Ileum (tissue), 1 donor: ENCODE measurements around a stretch of chr5.

GRCh38 chr5:80656257-80656689, 1.5 kb upstream of the DHFR start:
- PRO-cap: no peak

- PRO-cap: no peak
Measured at GRCh38 chr5:81234062-81234643, 1.0 kb downstream of the CKMT2 start.

GRCh38 chr5:81254796-81255538, 21.8 kb downstream of the CKMT2 start:
- PRO-cap: no peak

DNA sequence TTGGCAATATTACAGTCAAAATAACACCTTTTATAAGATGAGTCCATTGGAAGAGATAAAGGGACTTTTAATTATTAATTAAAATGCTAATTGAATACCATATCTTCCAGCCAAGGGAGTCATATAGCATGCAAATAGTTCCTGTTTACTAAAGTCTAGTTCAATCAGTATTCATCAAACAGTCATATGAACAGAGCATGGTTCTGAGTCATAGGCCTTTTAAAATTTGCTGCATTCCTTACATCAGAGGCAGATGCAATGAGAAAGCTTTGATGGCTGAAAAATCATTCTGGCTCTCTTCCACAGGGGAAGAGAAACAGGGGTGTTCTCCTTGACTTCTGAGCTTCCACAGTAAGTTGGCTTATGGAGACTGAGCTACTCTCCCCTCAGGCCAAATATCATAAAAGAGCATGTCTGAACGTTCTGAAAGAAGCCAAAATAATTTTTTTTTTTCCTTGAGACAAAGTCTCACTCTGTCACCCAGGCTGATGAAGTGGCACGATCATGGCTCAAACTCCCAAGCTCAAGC, 32.6 kb upstream of the ZCCHC9 start:
- PRO-cap: no peak

DNA sequence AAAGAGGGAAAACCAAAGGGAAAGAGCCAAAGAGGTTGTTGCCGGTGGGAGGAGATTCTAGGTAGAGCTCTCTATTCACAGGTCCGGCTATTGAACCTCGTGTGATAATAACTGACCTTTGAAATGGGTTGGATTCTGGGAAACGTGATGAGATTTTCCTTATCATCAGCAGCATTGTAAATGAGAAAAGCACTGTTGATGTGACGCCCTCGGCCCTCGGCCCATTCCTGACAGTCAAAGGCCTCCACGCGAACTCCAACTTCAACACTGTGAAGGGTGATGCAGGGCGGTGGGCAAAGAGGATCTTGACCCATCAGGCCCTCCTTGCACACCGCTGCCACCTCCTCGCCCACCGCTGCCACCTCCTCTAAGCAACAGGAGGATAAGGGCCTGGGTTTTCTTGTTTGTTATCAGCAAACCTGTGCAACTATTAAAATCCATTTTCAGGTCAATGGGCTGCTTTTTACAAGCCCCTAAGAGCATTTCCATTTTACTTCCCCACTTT, 43.4 kb downstream of the ZCCHC9 start:
- PRO-cap: bidirectional peak, plus-strand start at position 224 of the sequence, minus-strand start at position 55 of the sequence

- PRO-cap: no peak
Measured at GRCh38 chr5:82083852-82084504, 112.2 kb downstream of the ATG10 start.

GRCh38 chr5:82106775-82107182, 135.0 kb downstream of the ATG10 start:
- PRO-cap: no peak

DNA sequence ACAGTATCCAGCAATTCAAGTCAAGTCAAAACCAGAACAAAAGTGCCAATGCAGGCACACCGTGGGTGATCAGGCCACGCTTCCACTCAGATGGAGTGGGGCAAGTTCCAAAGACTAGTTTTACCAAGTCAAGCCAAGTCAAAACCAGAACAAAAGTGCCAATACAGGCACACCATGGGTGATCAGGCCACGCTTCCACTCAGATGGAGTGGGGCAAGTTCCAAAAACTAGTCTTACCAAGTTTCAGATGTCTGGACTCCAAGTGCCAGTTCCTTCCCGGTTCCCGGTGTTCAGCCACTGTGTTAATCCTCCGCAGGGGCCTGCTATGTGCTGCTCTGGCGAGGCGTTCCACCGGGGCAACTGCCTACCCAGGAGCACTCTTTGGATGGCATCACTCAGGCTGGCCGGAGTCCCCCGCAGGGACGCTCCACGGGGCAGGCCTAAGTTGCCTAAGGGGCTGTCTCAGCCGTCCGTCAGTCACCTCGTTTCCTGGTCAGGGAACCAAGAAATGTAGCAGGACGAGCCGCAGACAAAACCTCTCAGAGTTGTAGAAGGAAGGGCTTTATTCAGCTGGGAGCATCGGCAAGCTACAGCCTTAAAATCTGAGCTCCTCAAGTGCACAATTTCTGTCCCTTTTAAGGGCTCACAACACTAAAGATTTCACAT, 5.2 kb downstream of the RPS23 start:
- PRO-cap: no peak

DNA sequence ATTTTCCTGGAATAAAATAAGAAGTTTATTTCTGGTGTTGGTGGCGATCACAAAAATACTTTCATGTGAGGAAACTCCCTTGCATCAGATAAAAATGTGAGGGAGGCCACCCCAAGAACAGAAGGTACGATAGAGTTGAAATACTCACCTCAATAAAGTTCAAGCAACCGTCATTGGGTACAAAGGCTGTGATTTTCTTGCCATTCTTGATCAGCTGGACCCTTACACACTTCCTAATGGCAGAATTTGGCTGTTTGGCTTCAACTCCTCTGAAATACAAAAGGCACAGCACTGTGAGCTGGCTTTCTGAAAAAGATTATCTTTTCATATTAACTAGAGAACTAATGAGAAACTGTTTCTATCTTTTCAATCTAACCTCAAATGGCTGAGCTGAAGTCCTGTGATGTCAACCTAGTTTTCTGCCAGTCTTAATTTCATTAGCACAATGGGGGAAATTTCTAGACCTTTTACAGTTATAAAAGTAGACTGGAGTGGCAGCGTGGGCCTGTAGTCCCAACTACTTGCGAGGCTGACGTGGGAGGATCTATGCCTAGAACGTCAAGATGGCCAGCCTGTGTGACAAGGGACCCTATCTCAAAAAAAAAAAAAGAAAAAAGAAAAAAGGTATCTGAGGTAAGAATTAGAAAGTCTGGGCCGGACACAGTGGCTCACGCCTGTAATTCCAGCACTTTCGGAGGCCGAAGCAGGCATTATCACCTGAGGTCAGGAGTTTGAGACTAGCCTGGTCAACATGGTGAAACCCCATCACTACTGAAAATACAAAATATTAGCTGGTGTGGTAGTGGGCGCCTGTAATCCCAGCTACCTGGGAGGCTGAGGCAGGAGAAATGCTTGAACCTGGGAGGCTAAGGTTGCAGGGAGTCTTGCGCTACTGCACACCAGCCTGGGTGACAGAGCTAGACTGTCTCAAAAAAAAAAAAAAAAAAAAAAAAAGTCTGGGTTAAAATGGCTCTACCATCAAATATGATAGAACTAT, 1.6 kb downstream of the RPS23 start:
- PRO-cap: no peak

- PRO-cap: no peak
Measured at GRCh38 chr5:82406130-82406735, 128.1 kb upstream of the RPS23 start.

GRCh38 chr5:83076379-83076747, 831 bp downstream of the TMEM167A start:
- PRO-cap: no peak

DNA sequence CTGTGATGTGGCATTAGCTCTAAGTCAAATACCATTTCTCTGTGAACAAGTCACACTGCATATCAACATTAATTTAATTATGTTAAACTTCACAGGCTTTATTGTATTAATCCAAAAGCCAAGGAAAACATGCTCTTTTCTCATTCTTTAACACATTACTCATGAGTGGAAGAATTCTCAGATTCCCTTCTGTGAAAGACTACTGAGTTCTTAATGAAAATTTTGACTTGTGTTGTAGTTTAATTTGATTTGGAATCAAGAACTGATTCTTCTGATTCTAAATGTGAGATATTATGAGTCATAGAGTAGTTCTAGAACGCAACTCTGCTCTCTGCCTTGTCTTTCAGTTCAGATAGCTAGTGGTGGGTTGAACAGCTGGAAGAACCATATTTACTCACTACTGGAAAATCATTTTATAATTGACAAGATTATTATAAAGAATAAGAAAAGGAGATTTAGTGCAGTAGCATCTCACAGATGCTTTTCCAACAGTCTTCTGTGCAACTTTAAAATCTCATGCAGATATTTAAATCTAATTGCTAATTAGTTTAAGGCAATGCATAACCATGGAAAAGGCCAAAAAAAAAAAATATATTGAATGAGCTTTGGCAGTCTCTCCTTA, 90.7 kb downstream of the VCAN start:
- PRO-cap: no peak

DNA sequence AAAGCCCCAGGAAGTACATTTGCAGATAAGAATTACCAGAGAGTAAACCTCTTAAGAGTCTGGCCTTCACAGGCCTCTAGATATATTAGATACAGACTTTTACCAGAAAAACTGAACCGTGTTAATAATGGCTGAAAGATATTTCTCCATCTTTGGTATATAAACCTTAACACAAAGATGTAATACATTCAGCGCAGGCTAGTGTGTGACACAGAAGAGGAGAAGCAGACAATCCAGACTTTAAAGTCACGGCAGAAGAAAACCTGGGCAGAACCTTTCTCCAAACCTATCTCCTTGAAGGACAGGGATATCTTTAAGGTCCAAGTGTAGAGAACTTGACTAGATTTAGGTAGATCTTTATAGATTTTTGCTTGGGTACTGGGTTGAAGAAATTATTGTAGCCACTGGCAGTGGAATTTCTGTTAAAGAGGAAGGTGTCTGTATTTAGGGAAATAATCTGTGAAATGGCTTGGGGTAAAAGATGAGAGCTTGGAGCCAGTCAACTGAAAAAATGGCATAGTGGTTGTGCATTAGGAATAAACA, 101.2 kb downstream of the HAPLN1 start:
- PRO-cap: no peak

DNA sequence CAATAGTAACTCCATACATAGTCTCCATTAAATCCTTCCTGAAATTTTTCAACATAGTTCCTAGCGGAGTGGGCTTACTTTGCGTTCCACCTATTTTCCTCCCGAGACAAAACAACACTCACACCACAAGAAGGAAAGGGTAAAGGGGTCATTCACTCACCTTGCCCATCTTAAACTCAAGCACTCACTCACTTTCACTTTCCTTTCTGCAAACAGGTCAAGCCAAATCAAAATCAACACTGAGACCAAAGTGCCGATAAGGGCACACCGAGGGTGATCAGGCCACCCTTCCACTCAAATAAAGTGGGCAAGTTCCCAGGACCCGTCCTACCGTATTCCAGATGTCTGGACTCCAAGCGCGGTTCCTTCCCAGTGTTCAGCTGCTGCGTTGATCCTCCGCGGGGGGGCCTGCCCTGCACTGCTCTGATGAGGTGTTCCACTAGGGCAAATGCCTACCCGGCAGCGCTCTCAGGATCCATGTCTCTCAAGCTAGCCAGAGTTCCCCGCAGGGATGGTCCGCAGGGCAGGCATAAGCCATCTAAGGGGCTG, 47.6 kb upstream of the COX7C start:
- PRO-cap: no peak

DNA sequence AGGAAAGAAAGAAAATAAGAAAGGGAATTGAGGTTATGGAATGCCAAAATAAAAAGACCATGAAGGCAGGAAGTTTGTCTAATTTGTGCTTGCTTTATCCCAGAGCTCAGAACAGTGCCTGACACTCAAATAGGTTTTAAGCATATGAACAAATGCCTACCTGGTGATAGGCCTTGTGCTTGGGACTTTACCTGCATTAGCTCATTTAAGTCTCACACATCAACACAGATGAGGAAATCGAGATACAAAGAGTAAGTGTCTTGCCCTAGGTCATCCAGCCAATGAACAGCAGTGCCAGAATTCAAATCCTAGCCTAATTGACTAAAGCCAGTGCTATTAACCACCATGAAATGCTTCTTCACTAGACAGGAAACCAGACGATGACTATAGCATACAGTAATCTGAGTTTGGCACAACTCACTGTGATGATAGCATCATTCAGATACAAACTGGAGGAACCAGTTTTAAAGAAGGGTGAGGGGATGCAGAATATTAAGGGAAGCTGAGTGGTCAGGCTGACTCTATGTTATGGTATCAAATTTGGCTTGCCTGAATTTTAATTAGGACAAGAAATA, 147.2 kb upstream of the RASA1 start:
- PRO-cap: no peak

GRCh38 chr5:87674748-87675074, 262.0 kb upstream of the CCNH start:
- PRO-cap: no peak

GRCh38 chr5:88052227-88053116, 216.2 kb downstream of the TMEM161B start:
- PRO-cap: no peak

DNA sequence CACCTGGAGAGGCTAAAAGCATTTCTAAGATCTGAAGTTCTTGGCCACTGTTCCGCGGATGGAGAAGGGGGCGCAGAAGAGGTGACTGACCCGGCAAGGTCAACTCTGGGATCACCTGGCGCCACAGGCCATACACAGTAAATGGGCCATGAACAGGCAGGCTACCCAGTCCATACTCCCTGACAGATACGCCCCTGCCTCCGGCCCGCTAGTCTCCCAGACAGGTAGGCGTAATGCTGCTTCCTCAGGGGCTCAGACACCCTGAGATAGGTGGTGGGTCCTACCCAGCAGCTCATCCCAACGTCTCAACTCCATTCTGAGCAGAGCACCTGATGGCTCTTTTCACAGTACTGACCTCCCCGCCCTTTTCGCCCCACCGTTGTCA, 342 bp downstream of the TMEM161B start:
- PRO-cap: bidirectional peak, plus-strand start outside the sequence, minus-strand start at position 318 of the sequence

DNA sequence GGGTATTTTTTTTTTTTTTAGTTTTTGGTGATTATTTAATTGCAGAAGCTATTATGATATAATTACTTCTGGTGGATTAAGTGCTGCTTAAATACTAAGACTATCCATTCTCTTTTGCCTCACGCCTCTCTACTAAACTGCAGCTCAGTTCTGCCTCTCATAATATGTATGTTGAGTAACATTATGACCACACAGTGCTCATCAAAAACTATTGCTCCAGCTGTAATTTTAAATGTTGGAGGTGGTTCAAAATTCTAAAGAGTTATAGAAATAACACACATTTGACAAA, 57.8 kb downstream of the MEF2C start:
- PRO-cap: no peak

DNA sequence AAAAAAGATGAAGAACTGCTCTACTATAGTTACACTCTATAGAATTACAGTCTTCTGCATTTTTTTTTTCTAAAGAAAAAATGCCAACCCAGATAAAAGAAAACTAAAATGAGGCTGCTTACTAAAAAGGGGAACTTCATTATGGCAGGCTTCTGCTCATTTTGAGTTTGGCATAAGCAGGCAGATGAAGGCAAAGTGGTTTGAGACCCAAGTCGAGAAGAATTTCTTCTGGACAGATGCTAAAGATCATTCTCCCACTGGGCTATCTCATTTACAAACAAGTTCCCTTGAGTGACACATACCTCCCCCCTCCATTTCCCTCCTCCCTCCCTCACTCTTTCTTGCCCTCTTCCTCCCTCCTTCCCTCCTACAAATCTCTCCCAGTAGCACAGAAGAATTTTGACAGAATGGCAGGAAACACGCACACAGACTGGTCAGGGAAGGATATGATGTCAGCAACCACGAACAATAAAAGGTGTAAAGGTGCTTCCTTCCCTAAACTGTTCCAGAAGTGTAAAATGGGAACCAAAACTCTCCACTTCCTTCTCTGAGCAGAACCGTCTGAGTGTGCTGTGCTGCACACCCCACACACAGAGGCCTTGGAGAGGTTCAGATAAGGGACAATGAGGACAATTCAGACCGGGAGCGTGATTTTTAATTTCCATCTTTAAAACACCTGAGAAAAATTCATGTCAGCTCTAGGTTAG, 55.9 kb downstream of the MEF2C start:
- PRO-cap: unidirectional peak, plus-strand start at position 554 of the sequence